Paraaortic lymph node (tissue), 1 donor: ENCODE data around the gene PLXDC2.

- PRO-cap, result no peak
Observed at GRCh38 chr10:17022448-17023255, 107.0 kb downstream of the CUBN start.

DNA sequence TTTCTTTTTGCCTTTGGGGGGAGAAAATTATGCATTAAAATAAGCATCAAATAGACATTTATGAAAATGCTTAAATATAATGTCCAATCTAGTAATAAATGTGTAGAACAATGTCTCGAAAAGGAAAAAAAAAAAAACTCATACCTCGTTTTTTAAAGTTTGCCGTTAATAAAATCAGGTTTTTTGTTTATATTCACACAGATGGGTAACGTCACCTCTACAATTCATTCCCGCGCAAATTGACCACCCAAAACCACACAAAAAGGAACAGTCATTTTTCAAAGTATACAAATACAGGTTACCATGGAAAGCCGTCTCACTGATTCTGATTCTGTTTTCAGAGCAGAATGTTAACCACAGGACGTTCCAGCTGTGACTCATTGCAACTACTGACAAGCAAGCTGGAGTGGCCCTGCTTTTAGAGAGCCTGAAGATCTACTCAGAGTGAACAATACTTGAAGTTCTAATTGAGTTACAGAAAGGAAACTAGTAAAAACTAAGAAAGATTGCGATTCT is 106.3 kb downstream of the CUBN start:
- PRO-cap, result no peak

DNA sequence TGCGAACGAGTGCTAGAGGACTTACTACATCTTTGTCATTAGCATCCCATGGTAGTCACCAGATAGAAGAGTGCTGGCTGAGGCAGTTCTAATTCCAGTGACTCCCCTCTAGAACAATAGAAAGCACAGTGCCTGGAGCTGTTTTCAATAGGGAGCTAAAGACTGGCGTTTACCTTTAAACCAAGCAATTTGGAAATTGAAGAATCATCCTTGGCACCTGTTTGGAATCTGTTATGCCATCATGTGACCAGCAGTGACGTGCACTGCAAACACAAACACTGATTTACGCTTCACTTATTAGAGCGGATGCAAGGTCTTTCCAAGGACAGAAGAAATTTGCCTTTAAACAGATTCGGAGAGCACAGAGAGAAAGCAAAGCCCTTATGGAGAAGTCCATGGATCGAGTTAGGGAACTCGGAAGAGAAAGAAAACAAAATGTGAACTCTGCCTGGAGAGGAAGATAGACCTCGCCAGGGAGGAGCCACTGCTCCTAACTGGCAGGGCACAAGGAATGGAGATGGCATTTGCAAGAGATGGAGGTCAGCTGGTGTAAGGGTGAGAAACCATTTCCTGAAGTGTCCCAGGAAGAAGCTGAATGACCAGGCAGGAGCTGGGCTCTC is 97.9 kb downstream of the CUBN start:
- PRO-cap, result no peak

GRCh38 chr10:17387889-17388140 is 66.6 kb downstream of the ST8SIA6 start:
- PRO-cap, result no peak

DNA sequence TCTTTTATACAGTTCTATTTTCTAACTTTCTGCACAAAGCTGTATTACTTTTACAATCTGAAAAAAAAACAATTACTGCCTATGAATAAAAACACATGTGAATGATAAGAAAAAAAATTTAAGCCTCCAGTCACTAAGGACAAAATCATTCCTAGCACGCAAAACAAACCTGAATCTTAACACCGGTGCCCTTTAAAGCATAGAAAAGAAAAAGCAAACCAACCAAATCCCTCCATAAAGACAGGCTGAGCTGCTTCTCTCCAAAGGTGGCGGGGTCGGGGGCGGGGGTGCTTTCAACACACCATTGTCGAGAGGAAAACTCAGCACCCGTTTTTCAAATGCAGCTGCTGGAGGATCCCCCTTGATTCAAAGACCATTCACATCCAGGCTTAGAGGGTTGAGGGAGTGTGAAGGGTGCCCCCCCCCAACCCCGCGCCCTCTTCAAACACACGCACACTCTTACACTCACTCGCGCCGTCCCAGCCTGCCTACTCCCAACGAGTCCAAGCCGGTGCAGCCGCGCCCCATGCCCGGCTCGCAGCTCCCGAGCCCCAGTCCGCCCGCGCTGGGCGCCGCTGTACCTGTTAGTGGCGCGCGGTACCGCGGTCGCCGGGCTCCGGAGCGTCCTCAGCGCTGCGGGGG is 1.3 kb downstream of the ST8SIA6 start:
- PRO-cap, result unidirectional peak, plus-strand start at position 337 of the sequence; bidirectional peak, plus-strand start at position 468 of the sequence, minus-strand start at position 368 of the sequence

DNA sequence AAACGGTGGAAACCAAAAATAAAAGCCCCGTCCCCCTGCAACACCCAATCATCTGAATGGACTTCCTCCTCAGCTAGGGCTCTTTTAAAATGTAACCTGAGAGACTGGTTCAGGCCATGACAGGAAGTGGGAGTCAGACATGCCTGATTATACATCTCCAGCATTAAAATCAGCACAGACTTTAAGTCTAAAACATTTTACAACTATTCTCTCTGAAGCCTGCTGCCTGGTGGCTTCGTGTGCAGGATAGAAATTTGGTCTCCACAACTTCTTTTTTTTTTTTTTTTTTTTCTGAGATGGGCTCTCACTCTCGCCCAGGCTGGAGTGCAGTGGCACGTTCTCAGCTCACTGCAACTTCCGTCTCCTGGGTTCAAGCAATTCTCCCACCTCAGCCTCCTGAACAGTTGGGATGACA is 30.3 kb downstream of the HACD1 start:
- PRO-cap, result no peak

GRCh38 chr10:17784711-17785422 is 24.3 kb upstream of the MRC1 start:
- PRO-cap, result no peak

- PRO-cap, result no peak
Observed at GRCh38 chr10:18142200-18142622, 2.0 kb downstream of the CACNB2 start.

- PRO-cap, result no peak
Observed at GRCh38 chr10:18179799-18180374, 39.7 kb downstream of the CACNB2 start.

DNA sequence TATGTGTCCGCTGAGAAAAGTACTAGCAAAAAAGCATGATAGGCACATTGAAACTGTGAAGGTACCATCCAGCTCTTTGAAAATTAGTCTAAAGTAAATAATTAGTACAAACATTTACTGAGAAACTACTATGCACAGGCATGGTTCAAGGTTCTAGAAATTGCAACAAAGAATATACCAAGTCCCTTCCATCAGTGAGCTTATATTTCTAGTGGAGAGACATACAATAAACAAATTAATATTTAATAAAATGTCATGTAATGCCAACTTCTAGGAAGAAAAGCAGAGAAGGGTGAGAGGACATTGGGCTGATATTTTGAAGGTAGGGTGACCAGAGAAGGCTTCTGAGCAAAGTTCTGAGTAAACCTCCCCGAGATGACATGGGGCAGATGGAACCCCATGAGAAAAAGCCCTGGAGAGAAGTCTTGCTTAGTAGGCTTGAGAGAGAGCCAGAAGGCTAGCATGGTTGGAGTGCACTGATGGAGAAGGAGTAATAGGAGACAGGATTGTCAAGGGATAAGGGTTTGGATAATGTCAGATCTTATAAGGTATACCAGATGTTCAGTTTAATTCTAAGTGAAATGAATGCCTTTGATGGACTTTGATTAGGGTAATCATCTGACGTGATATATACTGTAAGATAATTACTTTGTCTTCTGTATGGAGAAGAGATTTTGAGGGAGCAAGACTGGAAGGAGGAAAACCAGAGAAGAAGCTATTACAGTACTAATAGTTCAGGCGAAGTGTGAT is 59.0 kb downstream of the CACNB2 start:
- PRO-cap, result no peak

DNA sequence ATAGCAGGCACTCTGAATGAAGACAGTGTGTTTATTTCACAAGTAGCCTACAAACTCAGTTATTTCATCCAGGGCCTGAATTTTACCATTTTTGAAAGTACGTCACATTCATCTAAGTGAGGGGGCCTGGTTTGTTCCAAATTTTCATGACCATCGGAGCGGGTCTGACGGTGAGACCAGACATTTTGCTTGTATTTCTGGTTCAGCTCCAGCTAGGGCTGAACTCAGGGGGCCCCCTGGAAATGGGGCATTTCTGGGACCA is 74.9 kb downstream of the CACNB2 start:
- PRO-cap, result no peak

DNA sequence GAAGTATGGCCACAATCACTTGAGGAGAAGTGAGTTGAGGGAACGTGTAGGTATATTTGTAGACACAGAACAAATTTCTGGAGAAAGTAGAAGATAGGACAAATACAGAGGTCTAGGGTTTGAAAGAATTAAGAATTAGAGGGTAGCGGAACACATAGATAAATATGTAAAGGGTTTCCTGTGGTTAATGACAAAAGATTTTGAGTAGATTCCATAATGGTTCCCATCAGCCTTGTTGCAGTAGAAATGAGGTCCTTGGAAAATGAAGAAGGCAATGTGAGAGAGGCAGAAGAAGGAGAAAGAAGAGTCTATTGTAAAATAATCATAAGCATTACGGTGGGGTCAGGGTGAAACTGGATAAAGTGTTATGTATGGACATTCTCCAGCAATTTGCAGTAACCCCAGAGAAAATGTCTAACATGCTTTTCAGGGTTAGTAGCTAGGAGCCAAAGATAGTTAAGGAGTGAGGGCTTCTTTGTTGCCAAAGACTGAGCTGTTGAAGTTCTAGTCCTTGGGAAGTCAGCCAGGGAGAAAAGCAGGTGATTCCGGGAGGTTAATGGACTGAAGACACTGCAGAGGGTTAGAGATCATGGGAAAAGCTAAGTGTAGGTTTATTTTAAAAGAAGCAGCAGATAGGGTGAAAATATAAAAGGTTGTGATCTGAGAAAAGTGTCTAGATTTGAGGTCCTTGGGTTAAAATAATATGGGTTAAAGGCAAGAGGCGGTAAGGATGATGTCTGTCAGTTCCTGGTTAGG is 166.2 kb downstream of the CACNB2 start:
- PRO-cap, result no peak

DNA sequence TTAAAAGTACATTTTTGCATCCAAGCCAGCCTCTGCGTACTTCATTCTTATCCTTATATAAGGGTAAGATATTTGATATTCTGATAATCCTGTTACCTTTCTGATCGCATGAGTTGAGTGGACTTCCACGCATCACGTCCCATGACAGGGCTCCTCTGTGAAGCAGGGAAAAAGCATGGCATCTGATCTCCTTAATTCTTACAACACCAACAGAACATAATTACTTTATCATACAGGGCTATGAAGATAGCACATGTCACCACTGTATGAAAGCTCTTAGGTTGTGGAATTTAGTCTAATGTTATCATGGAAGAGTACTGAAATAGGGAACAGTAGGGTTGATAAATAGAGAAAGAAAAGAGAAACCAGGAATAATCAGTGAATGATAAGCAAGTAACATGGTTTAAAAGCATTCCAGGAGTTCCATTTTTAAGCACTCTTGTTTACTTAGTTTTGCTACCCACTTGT is 211.9 kb downstream of the CACNB2 start:
- PRO-cap, result no peak

DNA sequence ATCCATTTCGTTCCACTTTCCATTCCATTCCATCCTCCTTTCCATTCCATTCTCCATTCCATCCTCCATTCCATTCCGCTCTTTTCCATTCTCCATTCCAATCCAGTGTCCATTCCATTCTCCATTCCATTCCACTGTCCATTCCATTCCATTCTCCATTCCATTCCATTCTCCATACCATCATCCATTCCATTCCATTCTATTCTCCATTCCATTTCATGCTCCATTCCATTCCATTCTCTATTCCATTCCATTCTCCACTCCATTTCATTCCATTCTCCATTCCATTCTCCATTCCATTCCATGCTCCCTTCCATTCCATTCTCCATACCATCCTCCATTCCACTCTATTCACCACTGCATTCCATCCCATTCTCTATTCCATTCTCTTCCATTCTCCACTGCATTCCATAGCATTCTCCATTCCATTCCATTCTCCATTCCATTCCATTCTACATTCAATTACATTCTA is 80.9 kb downstream of the NSUN6 start:
- PRO-cap, result no peak

- PRO-cap, result no peak
Observed at GRCh38 chr10:18627225-18628280, 23.8 kb downstream of the NSUN6 start.

- PRO-cap, result unidirectional peak, minus-strand start at chr10:18660044; unidirectional peak, minus-strand start at chr10:18660145
Observed at GRCh38 chr10:18659881-18660532, 776 bp downstream of the ARL5B start.

- PRO-cap, result no peak
Observed at GRCh38 chr10:19816369-19817100, at the start of gene PLXDC2. Gene PLXDC2 (plus strand): TSS chr10:19816432.

- PRO-cap, result no peak
Observed at GRCh38 chr10:20006178-20006689, 190.0 kb downstream of the PLXDC2 start.

GRCh38 chr10:20624732-20625021 is 272.4 kb downstream of the NEBL start:
- PRO-cap, result unidirectional peak, minus-strand start at chr10:20624796

- PRO-cap, result no peak
Observed at GRCh38 chr10:21159194-21159702, 262.1 kb upstream of the NEBL start.